ENCODE results near the genes PIK3C2A, KCNJ11 and MRGPRX3.

- PRO-cap = no peak
Measured at GRCh38 chr11:14653656-14654242, 10.1 kb downstream of the PDE3B start.

DNA sequence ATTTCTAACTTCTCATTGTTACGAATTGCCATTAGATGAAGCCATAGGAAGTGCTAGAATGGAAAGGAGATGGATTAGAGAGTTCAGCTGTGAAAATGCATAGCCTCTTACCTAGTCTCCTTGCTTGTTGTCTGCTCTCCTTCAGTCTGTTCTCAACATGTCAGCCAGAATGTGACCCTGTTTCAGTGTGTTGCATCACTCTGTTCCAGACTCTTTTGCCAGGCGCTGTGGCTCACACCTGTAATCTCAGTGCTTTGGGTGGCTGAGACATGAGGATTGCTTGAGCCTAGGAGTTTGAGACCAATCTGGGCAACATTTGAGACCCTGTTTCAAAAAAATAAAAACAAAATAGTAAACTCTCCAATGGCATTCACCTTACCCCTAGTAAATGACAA lies 39.5 kb downstream of the CYP2R1 start:
- PRO-cap = no peak

DNA sequence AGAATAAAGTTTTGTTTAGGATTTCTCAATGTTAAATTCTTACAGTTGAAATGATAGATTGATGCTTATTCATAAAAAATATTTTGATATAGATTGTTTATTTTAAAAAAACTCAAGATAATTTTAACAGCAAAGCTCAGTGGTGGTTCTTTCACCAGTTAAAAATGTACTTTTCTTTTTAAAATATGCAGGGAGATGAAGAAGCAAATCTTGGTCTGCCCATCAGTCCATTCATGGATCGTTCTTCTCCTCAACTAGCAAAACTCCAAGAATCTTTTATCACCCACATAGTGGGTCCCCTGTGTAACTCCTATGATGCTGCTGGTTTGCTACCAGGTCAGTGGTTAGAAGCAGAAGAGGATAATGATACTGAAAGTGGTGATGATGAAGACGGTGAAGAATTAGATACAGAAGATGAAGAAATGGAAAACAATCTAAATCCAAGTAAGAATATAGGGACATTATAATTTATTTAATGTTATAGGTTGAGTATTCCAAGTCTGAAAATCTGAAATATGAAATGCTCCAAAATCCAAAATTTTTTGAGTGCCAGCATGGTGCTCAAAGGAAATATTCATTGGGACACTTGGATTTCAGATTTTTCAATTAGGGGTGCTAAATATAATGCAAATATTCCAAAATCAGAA lies 24.6 kb downstream of the CYP2R1 start:
- PRO-cap = no peak

DNA sequence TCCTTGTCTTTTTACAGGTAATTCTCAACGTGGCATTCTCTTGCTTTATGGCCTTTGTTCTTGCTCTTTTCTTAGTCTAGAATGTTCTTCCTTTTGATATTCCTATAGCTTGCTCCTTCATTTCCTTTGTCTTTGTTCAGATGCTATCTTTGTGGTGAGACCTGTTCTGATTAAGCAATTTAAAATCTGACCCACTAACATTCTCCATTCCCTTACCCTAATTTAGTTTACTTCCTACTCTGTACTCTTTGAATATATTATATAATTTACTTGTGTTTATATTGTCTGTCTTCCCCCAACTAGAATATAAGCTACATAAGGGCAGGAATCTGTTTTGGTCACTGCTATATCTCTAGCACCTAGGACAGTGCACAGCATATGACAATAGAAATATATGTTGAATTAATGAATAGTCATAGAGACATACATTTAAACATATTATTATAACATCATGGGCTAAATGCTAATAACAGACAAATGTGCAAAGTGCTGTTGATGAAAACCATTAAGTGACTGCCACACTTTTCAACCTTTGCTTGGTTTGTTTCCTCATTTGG lies 4.0 kb downstream of the CYP2R1 start:
- PRO-cap = no peak

DNA sequence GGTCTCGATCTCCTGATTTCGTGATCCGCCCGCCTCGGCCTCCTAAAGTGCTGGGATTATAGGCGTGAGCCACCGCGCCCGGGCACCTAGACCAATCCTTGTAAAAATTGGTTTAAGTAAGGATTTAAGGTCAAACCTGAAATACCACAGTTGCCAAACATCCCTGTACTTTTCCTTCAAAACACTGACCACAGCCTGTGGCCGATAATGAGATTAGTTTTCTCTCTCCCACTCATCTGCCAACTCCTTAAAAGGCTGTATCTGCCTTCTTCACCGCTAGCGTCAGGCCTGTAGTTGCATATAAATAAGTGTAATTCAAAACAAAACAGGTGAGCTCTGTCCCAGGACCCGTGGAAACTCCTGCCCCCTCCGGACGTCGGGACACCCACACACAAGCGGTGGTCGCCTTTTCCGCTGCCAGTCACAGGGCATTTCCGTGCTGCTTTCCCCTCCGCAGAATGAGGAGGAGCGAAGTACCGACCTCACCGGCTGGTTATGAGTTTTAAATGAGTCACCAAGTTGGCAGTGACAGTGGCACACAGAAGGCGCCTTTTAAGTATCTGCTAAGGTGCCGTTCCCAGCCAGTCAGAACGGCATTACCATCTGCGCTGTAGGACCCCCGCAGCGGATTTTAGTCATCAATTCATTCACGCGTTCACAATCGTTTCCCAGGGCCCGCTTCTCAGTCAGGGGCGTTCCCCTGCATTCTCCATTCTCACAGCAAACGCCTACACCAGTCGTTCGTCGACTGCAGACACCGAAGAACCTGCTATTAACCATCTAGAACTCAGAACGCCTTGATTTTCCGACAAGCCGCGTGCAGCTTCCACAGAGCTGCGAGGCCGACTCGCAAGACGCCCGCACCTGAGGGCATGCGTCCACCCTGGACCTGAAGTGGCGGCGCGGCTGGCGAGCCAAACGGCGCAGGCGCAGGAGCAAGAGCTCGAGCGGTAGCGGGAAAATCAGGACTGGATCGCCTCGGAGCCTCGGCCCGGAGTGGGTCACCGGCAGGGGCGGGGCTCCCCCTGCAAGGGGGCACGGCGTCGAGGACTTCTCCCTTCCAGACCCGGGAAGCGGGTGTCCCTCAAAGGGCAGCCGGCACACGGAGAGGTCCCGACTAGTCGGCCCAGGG lies 901 bp downstream of the CYP2R1 start:
- PRO-cap = bidirectional peak, plus-strand start at position 531 of the sequence, minus-strand start at position 460 of the sequence; bidirectional peak, plus-strand start at position 1,063 of the sequence, minus-strand start at position 908 of the sequence

- PRO-cap = no peak
Measured at GRCh38 chr11:15651776-15652293, 537.1 kb downstream of the INSC start.

GRCh38 chr11:15947604-15948470 lies 408.5 kb downstream of the SOX6 start:
- PRO-cap = no peak

DNA sequence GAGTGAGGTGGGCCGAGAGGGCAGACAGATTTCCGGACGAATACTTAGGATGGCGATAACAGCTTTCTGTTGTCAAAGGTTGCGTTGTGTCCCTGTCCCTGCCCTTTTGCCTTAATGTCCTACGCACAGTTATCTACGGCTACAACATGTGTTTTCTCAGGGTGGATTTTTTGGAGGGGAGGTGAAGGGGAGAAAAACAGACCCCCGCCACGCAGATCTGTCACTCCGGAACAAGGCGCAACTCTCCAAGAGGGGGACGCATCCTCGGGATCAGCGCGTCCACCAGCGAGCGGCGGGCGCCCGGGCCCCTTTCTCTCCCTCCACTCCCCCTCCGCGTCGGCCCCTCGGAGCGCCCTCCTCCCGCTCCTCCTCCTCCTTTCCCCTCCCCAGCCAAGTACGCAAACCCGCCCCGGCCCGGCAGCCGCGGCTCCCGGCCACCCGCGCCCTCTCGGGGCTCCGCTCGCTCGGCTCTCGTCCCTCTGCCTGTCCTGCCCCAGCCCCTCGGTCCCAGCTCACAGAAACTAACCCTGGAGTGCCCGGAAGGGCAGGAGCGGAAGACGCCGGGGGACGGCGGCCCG lies 131.7 kb upstream of the C11orf58 start:
- PRO-cap = bidirectional peak, plus-strand start at position 420 of the sequence, minus-strand start at position 335 of the sequence

DNA sequence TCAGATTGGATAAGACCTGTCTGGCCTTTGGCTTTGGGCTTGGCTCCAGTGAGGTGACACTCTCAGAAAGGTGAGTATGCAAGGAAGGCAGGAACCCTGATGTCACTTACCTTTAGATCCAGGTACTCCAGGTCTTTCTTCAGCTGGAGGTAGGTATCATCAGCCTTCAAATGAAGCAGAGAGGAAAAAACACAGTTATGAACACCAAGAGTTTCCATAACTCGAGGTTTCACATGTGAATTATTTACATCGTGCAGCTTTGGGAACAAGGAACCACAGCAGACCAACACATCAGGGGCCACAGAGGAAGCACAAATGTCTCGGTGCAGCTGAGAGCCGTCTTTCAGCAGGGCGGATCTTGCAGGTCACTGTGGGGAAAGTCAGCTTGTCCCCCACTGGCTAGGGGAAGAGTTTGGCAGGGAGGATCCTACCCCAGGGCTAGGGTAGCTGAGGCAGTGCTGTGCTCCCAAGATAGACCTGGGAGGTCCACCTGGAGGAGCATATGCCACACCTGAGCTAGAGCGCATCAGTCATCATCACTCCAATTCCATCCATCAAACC lies 74.6 kb downstream of the C11orf58 start:
- PRO-cap = no peak

- PRO-cap = no peak
Measured at GRCh38 chr11:16974787-16975325, 39.4 kb downstream of the PLEKHA7 start.

GRCh38 chr11:17207117-17208267 lies at the start of gene PIK3C2A:
TSS of gene PIK3C2A (minus strand) at chr11:17207986.
- PRO-cap = bidirectional peak, plus-strand start at chr11:17208082, minus-strand start at chr11:17207964

- PRO-cap = no peak
Measured at GRCh38 chr11:17388594-17388977, at the start of gene KCNJ11. TSS of gene KCNJ11 (minus strand) at chr11:17388659.

GRCh38 chr11:17414073-17414676 lies 25.7 kb upstream of the KCNJ11 start:
- PRO-cap = no peak

- PRO-cap = no peak
Measured at GRCh38 chr11:17541250-17542019, 2.8 kb downstream of the USH1C start.

DNA sequence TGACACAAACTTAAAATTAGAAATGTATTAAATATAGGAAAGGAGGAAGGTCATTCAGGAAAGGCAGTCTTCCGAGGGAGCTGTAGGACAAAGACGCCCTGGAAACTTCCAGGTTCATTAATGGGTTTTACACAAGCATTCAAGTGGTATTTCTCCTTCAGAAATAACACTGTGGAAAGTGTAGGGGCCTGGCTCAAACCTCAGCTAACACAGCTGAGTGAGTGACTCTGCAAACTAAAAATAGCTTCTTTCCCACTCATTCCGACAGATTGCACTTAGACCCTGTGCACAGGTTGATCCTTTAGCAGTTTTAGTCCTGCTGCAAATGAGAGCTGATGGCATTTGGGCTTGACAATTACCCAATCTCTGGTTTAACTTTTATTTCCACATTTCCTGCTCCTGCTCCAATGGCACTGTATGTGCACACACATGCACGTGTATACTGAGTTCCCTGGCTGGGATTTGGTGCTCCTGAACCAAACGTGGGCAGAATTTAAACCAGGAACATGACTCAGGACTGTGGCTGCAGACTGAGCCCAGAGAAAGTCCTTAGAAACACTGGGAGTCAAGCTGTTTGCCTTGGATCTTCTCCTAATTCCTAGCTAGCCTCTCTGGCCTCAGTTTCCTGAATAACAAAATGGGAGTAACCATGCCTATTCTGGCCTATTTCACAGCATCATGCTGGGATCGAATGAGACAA lies 58.4 kb downstream of the SERGEF start:
- PRO-cap = no peak

GRCh38 chr11:18132376-18132812 lies at the start of gene MRGPRX3:
TSS of gene MRGPRX3 (plus strand) at chr11:18132571.
- PRO-cap = no peak

DNA sequence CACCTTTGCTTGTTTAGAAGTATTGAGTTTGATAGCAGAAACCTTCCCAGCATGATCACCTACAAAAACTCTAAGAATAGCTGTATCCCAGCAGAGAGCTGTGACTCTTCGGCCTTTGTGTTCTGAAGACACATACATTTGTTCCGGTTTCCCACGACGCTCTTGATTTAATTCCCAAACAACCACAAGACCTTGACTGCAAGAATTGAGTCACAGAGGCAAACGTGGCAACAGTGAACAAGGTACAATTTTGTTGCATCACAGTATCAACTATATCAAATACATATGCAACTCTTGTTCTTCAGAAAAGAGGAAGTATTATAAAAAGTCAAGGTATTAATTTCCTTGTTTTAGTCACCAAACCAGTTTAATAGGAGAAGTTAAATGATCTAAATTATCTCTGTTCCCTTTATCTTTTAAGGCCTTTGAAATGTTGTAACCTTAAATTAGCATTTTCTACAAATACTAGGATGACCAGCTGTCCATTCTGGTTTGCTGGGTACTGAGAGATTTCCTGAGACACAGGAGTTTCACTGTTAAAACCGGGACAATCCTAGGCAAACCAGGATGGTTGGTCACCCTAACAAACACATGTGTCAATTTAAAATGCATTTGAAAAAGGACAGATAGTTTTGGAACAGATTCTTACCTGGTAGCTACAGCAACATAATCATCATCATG lies 11.1 kb downstream of the HPS5 start:
- PRO-cap = no peak

GRCh38 chr11:18383953-18384909 lies 10.1 kb upstream of the LDHA start:
- PRO-cap = unidirectional peak, plus-strand start at chr11:18384218

- PRO-cap = no peak
Measured at GRCh38 chr11:18480149-18480612, 24.5 kb downstream of the LDHAL6A start.

- PRO-cap = no peak
Measured at GRCh38 chr11:18502286-18502585, 24.5 kb downstream of the TSG101 start.

Measured in anterior vena cava (tissue), 1 donor.